PFSK-1 (cell line): Measurements from ENCODE around the genes WDR89, SGPP1 and AKAP5.

- RRBS = no CpG with 5 or more reads among the region's 8 CpGs
Measured at GRCh38 chr14:61435090-61435539, 113.7 kb downstream of the PRKCH start.

GRCh38 chr14:61441096-61441442 is 119.7 kb downstream of the PRKCH start:
- RRBS = no CpG with 5 or more reads among the region's 3 CpGs

DNA sequence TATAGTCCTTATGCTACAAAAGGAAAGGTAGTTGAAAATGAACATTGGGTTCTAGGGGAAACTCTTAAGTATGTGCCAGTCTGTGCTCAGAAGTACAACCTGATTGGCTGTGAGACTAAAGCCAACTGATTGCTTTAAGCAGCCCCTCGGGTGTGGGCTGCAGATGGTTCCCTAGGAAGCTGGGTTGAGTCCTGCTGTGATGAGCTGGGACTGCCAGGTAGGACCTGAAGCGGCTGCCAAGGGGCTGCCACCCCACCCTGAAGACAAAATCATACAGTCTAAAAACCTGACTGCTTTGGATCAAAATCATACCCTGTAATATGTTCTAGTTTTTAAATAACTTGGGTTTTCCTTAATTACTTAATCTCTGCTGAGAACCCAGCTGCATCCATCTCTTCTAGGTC is 147.9 kb downstream of the PRKCH start:
- RRBS = no CpG with 5 or more reads among the region's 2 CpGs

DNA sequence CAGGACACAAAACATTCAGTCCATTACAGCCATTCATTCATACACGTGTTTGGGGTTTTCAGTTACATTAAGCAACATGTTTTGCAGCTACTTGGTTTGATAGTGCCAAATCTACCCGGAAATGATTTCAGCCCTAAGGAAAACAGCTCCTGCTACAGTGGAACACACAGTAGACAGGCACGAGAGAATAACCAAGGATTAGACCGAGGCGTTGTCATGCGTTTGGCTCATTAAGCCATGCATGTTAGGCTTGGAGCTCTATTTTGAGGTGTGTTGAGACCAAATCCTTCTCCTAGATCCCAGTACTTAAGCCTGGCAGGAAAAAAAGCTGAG is 177.4 kb downstream of the PRKCH start:
- RRBS = no CpG with 5 or more reads among the region's 6 CpGs

DNA sequence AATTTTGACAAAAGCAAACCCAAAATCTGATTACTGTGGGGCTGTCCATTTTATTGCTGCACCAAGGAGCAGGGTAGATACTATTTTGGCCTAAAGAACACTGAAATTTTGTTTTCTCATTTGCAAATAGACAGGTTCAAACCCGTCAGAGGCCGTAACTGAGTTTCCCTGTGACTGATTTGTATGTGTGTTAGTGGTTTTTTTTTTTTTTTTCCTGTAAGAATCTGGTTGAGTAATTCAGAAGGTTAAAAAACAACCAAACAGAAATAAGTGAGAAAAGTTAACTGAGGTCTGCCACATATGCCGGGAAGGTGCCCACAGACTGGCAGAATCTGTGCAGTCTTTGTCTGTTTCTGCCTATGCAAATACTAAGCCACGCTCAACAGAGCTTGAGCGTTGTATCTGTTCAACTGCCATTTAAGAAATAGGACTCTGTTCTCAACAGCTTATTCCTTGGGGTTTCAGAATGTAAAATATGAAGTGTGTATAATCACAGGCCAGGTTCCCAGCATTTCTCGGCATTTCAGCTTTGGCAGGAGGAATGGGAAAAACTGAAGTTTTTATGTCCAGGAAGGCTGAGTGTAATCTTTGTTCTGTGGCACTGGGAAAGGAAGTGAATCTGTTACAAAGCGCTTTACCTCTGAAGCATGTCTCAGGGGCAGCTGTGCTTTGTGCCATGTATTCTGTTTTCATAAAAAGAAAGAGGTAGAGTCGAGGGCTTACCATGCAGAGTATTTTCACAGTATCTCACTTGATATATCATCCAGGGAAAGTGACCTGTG is 181.9 kb downstream of the PRKCH start:
- RRBS = no CpG with 5 or more reads among the region's 8 CpGs

DNA sequence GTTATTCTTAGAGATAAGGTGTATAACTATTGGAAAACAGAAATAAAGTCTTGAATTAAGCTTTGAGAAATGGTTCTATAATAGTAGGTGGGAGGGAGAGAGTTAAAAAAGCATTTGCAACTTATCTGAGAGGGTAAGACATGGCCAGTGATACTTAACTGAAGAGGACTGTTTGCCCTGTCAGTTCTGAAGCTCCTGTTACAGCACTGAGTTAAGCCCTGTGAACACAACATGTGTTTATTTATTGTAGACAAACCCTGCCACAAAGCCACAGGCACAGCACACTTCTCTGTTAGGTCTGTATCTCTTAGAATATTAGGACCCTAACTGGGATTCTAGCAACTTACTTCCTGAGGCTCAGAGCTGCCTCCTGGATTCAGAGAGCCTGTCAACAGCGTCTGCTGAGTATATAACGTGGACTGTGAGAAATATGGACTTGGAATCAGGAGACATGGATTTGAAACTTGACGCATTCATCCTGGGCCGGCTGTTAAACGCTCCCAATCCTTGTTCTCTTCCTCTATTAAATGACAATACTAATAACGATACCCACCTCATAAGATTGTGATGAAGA is 135.0 kb upstream of the HIF1A start:
- RRBS = no CpG with 5 or more reads among the region's 6 CpGs

GRCh38 chr14:61565788-61566371 is 129.4 kb upstream of the HIF1A start:
- RRBS = no CpG with 5 or more reads among the region's 3 CpGs

- RRBS = no CpG with 5 or more reads among the region's 3 CpGs
Measured at GRCh38 chr14:63598980-63599713, 42.5 kb downstream of the WDR89 start.

- RRBS = 2% methylated on average over 4 of the region's 70 CpGs
Measured at GRCh38 chr14:63641388-63642479, at the start of gene WDR89. TSS of gene WDR89 (minus strand) at chr14:63641871.

DNA sequence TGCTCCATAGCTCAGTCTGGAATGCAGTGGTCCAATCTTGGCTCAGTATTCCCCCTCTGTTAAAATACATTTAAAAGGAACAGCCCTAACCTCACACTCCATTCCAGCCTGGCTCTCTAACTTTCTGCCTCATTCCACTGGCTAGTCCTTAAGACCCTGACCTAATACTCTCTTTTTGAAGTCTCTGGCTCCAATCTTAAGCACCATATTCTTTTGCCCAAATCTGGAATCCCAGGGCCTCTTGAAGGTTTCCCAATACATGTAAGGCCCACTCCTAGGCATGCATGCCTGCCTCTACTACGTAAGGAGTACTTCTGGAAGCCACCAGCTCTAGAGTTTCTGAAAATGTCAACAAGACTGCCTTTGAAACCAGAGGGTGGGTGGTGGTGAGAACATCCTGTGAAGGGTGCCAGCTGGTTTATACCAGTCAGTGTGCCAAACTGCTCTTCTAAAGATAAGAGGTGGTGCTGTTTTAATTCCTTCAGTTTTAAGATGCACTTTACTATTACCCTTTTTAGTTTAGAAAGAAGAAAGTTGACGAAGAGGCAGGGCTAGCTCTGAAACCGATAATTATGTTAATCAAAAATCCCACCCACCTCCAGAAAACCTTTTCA is 8.6 kb upstream of the WDR89 start:
- RRBS = no CpG with 5 or more reads among the region's 3 CpGs

- RRBS = no CpG with 5 or more reads among the region's 2 CpGs
Measured at GRCh38 chr14:63702041-63702318, 25.9 kb downstream of the SGPP1 start.

GRCh38 chr14:63727986-63728560 is at the start of gene SGPP1:
TSS of gene SGPP1 (minus strand) at chr14:63728065.
- RRBS = 1% methylated on average over 36 of the region's 60 CpGs

- RRBS = no CpG with 5 or more reads among the region's 9 CpGs
Measured at GRCh38 chr14:64082644-64083563, 211.3 kb downstream of the ESR2 start.

DNA sequence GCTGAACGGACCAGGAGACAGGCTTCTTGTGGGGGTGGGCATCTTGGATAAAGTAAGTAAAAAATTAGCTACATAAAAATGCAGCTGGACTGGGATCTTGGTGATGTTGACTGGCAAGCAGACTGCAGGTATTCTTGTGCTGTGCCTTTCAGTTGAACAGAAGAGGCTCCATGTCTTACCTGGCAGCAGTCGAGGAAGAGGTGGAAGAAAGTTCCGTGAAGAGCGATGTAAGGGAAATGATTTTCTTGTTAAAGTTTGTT is 195.6 kb downstream of the ESR2 start:
- RRBS = no CpG with 5 or more reads among the region's 4 CpGs

DNA sequence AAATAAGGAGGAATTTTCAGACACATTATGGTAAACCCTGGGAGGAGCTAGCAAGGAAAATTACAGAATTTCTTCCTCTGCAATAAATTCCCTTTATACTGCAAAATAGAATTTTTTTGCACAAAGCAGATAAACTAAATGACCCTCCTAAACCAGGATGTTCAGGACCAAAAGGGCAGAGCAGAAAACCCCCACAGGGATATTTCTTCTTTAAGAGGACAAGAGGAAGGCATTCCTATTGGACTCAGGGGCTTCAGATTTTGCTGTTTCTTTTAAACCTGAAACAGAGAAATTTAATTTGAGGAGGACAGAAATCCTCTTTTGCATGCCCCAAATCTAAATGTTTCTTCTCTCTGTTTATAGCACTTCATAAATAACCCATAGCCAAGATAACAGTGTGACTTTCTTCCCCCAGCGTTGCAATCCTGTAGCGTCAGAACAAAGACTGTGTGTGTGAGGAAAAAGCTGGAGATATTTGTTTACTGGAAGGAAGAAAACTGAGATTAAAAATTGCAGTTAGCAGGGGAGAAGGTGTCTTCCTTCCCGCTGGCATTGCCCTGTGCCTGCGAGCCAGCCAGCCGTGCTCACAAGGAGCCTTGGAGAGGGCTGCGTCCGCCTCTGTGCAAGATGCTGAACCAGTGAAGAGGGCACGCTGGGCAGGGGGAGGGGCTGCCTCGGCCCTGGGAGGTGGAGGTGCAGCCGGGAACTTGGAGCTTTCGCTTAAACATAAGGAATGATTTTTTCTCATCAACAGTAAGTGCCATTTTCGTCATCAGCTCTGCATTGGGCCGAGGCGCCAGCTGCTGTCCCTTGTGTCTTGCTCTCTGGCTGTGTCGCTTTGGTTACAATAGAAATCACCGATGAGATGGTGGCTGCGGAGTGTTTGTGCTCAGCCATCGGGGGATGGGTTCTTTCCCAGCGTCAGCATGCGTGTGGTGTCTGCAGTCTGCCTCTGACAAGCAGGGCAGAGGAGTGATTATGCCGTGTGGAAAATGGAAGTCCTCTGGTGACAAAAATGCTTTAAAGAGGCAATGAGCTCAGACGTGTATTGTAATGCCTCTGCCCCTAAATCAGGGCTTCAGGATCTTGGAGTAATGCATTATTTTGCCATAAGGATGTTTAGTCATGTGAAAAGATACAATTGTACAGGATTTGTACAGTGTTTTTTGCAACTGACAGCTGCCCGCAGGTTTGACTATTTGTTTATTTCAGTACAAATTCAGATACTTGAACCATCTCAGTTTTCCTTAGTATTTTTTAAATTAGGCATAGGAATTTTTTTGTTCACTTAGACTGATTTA is 97.4 kb downstream of the ESR2 start:
- RRBS = no CpG with 5 or more reads among the region's 23 CpGs

DNA sequence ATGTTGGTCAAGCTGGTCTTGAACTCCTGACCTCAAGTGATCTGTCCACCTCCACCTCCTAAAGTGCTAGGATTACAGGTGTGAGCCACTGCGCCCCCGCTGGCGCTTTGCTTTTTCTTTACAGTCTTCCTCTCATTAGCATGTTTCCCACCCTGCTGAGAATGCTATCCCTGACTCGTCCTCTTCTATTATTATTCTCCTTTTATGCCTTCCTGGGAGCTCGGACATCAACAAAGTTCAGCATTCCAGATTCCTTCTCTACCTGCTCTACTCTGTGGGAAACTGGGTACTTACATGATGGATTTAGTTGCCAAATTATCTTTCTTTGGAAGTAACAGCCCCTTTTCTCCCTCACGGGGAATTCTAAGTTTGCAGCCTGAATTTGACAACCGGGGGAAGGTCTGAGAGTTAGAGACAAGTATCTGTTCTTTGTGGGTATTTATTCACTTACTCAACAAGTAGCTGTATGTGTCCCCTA is 3.3 kb downstream of the MTHFD1 start:
- RRBS = no CpG with 5 or more reads among the region's 7 CpGs

DNA sequence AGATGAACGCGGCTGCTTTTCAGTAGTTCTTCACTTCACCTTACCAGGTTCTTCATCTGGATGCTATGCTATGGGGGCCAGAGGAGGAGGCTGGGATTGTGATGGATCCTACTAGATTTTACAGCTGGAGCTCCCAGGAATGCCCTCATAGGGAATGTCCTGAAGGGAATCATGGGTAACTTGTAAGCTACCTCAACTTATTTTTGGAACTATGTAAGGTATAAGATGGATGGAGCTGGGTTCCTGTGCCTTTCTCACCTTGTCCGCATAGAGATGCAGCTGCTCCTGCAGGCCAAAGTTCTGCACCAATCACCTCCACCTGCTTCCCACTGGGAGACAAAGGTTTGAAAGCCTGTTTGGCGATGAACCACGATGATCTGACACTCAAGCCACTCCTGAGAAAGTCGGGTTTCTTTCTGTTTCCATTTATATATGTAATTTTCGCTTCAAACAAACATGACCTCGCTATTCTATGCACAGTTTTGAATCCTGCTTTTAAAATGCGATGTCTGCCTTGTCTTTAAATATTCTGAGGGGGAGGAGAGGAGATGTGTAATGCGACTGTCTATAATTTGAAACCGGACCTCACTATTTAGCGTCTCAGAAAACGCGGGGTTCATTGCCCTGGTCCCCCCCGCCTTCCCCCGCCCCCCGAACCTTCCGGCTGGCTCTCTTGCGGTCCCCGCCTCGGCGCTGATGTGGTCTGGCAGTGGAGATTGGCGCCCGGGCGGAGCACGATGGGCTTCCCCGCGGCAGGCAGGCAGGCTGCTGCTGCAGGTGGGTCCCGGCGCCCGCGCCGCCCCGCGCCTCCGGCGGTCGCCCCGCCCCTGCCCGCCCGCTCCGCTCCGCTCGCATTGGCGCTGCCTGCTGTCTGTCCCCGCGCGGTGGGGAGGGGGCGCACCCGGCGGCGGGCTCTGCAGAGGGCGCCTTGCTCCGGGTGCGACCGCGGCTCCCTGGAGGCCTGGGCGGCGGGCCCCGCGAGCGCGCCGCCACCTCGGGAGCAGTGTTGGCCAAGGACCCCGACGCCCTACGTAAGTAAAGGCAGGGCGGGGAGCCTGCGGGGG is at the start of gene AKAP5:
AKAP5 (plus strand) TSS at position 917 of the 1,064 bp plus-strand sequence.
- RRBS = under 1% methylated on average over 31 of the region's 70 CpGs

DNA sequence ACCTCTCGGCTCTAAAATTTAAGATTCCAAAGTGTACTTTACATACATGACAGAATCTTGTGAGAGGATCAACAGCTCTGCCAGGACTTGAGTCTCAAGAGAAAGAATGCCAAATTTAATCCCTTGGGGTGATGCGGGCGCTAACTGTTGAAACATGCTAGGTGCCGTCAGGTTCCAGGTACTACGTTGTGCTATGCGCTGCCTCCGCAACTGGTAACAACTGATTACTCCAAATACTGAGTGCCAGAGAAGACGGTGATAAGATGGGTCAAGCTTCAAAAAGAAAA is 840 bp downstream of the ZBTB25 start:
- RRBS = no CpG with 5 or more reads among the region's 8 CpGs

DNA sequence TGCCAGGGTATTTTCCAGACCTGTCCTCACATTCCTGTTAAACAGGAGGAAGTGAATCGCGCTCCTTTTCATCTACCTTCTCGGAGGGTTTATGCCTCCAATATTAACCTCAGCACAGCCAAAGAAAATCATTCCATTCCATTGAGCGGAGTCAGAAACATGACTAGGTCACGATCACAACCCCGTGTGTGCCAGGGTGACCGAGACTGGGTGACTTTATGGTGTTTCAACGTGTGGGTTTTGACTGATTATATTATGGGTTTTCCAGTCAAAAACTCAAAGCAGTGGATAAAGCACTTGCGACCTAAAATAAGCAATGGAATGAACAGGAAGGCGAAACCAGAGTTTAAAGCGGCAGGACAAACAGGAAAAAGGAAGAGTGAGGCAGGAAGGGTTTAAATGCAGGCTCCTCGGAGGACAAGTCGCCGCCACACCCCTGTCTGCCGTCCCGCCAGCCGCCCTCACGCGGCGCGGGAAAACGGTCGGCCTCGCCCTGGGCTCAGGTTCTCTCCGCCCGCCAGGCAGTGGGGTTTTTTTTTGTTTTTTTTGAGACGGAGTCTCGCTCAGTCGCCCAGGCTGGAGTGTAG is 1.3 kb upstream of the HSPA2 start:
- RRBS = no CpG with 5 or more reads among the region's 29 CpGs

DNA sequence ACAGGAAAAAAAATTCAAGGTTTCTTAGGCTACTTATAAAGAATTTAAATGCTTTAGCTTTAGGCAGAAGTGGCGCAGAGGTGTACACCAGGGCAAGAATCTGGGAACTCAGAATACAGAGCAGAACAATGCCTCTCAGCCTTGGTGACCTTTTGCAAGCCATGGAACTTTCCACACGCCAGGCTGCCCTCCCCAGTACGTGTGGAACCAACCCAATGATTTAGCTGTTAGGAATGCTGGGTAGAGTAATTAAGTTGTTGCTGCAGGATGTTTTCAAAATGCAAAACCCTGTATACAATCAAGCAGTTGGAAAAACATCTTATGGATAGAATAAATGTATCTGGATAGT is 19.3 kb downstream of the PPP1R36 start:
- RRBS = no CpG with 5 or more reads among the region's 3 CpGs